ENCODE data around the genes KIAA2013, VPS13D and CFAP107.

DNA sequence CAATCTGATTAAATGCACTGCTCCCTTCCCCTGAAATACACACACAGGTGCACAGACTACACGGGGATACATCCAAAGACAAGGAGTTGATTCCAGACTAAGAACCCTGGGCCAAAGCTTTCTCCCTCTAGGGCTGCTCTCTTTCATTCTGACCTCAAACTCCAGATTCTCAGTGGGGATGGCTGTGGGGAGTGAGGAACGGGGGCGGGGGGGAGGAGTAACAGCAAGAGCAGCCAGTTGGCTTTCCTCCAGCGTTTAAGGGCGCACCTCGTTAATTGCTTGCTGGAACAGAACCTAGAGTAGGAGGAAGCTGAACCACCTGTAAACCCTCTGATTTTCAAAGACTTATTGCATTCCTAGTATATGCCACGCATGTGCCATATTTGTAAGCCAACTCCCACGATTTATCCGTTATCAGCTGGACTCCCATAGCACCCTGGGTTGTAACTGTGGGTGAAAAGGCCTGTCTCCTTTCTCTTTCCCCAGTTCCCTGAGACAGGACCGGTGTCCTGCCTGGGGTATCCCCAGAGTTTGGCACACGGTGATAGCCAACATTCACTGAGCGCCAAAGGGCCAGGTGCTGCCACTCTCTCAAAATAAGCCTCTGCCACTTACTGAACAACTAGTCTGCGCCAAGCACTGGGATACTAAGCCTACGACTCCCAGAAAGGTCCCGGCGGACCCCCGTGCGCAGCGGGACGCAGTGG is 879 bp downstream of the MTHFR start:
- PRO-cap = bidirectional peak, plus-strand start at position 274 of the sequence, minus-strand start at position 153 of the sequence

DNA sequence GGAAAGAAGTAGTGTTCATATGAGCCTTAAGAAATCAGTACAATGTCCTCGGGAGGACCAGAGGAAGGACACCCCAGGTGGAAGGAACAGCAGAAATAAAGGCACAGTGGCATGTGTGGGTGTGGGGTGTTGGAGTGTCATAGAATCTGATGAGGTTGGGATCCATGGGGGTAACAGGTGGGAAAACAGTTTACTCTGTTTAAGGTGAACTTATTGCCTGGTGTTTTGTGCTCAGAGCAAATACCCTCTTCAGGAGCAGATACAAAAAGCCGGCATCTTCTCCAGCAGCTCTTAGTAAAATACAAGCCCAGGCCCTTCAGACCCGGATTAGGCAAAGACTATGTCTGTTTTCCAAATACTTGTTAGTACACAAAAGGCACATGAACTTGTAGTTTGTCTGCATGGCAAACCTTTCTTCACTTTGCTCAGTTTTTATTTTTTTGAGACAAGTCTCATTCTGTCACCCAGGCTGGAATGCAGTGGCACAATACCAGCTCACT is 2.9 kb downstream of the NPPA start:
- PRO-cap = no peak

GRCh38 chr1:11925717-11926812 is at the start of gene KIAA2013:
KIAA2013 (minus strand) TSS chr1:11926427.
- PRO-cap = bidirectional peak, plus-strand start at chr1:11926601, minus-strand start at chr1:11926403

DNA sequence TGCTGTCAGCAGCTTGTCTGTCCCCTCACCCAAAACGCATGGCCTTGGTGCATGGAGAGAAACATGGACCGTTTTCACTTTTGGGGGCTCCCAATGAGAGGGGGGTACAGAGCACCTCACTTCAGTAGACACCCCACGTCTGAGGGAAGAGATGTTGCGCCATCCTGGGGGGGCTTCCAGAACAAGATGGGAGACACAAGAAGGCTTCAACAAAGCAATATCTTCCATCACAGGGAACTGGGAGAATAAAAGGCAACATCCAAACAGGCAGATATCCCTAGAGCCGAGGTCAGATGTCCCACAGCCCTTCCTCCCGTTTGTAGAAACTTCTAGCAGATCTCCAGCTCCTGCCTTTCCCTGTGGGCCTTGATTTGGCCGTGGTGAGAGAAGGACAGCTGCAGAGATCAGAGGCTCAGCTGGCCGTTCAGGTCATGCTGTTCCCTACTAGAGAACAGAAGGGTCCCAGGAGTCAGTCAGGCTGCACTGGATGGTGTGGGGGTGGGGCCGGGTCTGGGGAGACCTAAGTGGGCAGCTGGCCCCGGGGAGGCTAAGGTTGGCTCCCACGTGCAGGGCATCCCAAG is 4.3 kb downstream of the PLOD1 start:
- PRO-cap = no peak

- PRO-cap = no peak
These were observed 19.8 kb upstream of the TNFRSF1B start for GRCh38 chr1:12146596-12147807.

- PRO-cap = no peak
These were observed 8.1 kb upstream of the TNFRSF1B start for GRCh38 chr1:12158688-12159191.

GRCh38 chr1:12165203-12165840 is 1.5 kb upstream of the TNFRSF1B start:
- PRO-cap = no peak

- PRO-cap = no peak
These were observed 5.6 kb downstream of the TNFRSF1B start for GRCh38 chr1:12172412-12172855.

DNA sequence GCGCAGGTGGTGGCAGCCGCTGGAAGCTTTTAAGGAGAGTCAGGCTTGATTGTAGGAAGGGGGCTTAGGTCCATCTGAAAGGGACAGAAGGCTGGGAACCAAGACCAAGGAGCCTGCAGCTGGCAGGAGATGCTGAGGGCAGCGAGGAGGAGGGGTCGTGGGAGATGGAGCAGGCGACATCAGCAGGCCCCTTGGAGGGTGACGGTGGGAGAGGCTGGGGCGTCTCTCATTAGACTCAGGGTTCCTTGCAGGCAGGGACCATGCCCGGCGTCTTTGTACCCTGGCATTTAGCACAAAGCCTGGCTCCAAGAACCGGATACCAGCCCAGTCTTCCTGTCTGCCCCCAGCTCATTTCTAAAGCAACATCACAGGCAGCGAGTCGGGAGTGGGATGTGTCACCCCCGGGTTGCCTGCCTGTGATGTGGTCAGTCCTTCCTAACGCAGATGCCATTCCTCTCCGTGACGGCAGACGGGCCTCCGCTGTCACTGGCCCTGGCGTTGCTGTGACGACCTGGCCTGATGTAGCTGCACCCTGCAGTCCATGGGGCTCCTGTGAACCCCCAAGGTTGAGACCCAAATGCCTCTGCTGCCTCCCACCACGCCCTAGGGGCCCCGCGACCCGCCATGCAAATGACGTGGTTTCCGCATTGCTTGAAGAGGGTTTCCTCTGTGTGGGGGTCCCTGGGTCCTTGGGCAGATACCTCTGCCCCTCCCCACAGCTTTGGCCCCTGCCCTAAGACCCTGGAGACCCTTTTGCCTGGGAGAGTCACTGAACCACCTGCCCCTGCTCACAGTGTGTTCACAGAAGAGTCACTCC is 12.2 kb downstream of the TNFRSF1B start:
- PRO-cap = no peak

- PRO-cap = no peak
These were observed 22.8 kb downstream of the TNFRSF1B start for GRCh38 chr1:12189355-12190214.

DNA sequence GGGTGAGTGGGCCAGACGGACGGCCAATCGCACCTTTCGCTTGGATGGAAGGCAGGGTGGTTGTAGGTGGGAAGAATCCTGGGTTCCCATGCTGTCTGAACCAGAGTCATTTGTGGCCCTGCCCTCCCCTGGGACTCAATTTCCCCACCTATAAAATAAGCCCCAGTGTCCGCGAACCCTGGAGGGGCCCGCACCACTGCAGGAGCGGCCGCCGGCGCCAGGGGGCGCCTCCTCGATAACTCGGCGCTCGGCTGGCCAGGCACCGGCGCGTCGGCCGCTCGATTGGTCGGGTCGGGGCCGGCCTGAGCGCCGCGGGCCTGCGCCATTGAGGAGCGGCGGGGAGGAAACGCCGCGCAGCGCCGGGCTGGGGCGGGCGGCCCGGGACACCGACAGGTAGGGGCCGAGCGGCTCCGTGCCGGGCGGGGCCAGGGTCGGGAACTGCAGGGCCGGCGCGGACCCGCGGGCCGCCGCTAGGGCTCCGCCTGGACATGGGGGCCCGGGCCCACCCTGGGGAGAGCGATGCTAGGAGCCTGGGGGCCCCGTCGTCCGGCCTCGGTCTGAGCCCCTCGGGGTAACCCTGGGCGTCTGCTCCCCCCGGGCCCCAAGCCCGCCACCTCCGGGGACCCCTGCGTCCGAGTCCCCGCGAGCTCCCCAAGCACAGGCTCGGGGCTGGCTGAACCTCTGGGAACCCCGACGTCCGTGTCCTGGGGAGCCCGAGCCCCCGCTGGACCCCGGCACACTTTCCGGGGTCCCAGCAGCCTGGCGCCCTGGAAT is at the start of gene VPS13D:
Gene VPS13D, plus strand, starts transcription at position 303 of the 774 bp plus-strand sequence.
- PRO-cap = unidirectional peak, plus-strand start at position 325 of the sequence

- PRO-cap = no peak
These were observed 115.6 kb downstream of the VPS13D start for GRCh38 chr1:12345314-12345852.

GRCh38 chr1:12438488-12439176 is 179.4 kb downstream of the DHRS3 start:
- PRO-cap = no peak

DNA sequence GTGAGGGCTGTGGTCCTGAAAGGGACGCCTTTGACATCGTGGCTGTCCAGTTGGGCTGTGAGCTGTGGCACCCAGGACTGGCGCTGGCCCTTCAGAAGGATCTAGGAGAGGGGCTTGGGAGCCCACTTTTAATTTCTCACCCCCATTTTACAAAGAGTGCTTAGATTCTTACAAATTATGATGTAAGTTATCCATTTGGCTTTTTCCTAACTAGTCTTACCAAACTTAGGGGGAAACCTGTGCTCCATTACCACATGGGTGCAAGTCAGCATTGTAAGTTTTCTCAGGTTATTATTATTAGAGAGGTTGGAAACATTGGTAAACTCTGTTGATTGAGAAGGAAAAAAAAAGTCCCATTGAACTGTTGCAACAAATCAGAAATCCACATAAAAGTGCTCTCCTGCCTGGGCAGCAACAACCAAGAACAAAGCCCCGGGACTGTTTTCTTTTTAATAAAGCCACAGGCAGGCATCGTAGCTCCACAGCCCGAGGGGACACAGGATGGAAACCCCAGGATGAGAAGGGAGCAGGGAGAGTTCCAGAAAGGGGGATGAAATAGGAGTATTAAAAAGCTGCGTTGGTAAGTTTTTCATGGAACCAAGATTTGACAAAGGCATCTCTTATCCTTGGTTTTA is 108.3 kb downstream of the DHRS3 start:
- PRO-cap = no peak

GRCh38 chr1:12513223-12513932 is 104.6 kb downstream of the DHRS3 start:
- PRO-cap = no peak

DNA sequence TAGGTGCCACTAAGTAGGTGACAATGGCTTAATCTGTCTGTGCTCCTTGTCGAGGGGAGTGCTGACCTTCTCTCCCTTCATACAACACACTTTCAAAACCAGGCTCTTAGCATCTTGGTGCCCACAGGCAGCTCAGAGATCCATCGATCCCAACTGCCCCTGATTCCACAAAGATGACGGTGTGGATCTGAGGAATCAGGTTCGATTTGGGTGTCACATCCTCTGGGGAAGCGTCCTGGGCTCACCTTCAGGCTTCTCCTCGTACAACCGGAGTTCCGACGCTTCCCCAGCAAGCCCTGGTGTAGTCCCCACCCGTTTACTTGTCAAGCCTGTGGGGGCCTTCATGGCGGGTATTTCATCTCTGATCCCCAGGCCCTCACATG is 48.0 kb downstream of the DHRS3 start:
- PRO-cap = no peak

GRCh38 chr1:12590958-12591899 is 26.8 kb downstream of the DHRS3 start:
- PRO-cap = no peak

- PRO-cap = no peak
These were observed 16.0 kb downstream of the DHRS3 start for GRCh38 chr1:12601622-12602707.

DNA sequence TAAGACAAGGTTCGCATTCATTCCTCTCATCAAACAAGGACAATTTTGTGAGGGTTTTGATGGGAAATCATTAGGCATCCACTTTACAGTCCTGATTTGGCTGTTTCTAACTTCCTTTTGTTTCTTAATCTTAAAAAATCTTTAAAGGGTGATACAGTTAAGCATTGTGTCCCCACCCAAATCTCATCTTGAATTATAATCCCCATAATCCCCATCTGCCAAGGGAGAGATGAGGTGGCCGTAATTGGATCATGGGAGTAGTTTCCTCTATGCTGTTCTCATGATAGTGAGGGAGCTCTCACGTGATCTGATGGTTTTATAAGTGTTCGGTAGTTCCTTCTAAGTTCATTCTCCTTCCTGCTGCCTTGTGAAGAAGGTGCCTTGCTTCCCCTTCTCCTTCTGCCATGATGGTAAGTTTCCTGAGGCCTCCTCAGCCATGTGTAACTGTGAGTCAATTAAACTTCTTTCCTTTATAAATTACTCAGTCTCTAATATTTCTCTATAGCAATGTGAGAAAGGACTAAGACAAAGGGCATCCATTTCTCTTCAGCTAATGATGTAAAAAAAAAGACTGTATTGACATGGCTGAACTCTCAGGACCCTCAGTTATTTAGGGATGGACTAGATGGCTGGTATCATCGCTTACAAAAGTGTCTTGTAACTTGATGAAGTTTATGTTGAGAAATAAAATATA is 10.7 kb downstream of the DHRS3 start:
- PRO-cap = no peak

DNA sequence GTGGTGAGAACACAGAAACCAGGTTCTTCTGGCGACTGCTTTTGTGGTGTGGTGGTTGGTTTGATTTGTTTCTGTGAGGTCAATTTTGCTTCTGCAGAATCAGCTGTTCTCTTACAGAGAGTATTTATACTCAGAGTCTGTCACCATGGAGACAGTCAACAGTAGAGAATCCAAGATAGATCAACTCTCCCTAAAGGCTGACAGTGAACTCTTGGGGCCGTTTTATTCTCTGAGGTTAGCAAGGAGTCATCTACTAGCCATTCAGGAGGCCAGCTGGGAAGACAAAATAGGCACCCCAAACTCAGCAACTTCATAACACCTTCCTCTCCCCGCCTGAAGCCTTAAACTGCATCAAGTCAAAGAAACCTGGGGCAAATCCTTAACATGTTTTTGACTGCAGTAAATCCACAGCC is at the start of gene CFAP107:
Gene CFAP107, plus strand, starts transcription at position 154 of the 413 bp plus-strand sequence.
- PRO-cap = no peak